ENCODE data around the genes ARHGAP30, CFAP126, ATF6 and UAP1.

- RRBS = 2% methylated on average over 12 of the region's 48 CpGs
Observed at GRCh38 chr1:161044883-161045750, 660 bp downstream of the USF1 start.

DNA sequence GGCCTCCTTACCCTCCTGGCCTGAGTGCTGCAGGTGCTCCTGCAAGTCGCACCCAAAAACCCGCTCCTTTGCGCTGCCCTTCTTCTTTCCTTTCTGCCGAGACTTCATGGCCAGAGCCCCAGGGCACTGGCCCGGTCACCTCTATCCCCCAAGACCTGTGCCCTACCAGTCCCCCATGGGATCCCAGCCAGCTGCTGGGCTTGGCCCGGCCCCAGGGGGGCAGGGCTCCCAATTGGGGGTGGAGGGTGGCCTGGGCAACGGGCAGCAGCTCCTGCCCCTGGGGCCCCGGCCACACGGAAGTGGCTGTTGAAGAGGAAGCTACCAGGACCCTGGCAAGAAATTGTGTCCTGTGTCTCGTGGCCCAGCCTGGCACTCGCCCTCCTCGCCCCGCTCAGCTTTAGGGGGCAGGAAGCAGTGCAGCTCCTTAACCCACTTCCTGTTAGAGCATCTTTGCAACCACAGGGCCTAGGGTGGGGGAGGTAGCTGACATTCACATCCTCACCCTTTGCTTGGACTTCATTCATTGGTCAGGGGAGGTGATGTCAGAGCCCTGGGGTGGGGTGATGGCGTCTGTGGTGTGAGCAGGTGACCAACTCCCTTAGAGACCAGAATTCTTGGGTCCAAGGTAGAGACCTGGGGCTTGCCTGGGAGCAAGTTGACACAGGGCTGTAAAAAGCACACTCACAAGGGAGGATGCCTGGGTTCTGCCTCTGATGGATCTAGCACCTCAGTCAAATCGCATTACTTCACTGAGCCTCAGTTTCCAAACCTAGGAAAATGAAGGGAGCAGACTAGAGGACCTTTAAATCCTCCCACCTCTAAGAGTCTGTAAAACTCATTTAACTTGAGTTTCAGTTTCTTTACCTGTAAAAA, at the start of gene ARHGAP30:
Gene ARHGAP30 (minus strand): TSS at position 375 of the 873 bp plus-strand sequence.
- RRBS = 57% methylated on average over 4 of the region's 15 CpGs

- RRBS = no CpG with 5 or more reads among the region's 22 CpGs
Observed at GRCh38 chr1:161073941-161075238, 4.7 kb upstream of the ARHGAP30 start.

DNA sequence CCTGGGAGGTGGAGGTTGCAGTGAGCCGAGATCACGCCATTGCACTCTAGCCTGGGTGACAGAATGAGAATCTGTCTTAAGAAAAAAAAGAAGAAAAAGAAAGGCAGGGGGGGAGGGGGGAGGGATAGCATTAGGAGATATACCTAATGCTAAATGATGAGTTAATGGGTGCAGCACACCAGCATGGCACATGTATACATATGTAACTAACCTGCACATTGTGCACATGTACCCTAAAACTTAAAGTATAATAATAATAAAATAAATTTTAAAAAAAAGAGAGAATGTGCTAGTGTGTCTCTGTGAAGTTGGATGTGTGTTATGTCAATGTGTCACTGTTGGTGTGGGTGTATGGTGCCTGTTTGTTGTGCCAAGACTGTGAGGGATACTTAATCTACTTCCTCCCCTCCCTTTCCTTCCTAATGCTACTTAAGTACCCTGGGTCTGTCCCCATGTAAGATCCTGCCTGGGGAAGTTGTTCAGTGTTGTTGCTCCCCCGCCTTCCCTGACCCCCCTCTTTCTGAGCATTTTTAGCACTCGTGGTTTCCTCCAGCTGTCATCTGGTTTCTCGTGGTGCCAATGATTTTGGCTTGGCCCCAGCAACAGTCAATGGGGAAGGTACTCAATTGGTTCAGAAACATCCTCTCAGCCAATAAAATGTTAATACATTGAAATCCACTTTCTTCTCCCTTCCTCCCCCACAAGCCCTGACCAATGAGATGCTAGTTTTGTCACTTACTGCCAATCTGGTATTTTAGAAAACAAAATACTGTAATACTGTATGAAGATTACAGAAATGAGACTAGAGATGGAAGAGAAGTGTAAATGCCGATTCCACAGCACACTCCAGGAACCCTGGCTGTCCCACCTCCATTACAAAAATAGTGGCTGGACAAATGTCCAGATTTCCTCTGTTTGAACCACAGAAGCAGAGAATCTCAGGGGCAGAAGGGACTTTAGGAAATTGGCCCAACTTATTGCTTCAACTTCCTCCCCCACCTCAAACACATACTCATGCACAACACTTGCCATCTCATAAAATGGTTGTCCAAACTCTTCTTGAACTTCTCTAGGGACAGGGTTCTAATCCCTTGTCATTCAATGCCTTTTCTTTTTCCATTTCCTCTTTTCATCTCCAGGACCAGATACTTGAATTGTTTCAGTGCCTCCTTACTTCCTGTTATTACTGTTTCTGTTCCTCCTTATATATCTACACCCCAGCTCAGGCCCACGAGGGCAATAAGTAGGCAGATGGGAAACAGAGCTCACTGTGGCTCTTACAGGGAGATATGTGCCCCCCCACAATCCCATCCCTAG, 8.1 kb upstream of the B4GALT3 start:
- RRBS = no CpG with 5 or more reads among the region's 7 CpGs

GRCh38 chr1:161193501-161193941, 5.3 kb downstream of the ADAMTS4 start:
- RRBS = no CpG with 5 or more reads among the region's 10 CpGs

DNA sequence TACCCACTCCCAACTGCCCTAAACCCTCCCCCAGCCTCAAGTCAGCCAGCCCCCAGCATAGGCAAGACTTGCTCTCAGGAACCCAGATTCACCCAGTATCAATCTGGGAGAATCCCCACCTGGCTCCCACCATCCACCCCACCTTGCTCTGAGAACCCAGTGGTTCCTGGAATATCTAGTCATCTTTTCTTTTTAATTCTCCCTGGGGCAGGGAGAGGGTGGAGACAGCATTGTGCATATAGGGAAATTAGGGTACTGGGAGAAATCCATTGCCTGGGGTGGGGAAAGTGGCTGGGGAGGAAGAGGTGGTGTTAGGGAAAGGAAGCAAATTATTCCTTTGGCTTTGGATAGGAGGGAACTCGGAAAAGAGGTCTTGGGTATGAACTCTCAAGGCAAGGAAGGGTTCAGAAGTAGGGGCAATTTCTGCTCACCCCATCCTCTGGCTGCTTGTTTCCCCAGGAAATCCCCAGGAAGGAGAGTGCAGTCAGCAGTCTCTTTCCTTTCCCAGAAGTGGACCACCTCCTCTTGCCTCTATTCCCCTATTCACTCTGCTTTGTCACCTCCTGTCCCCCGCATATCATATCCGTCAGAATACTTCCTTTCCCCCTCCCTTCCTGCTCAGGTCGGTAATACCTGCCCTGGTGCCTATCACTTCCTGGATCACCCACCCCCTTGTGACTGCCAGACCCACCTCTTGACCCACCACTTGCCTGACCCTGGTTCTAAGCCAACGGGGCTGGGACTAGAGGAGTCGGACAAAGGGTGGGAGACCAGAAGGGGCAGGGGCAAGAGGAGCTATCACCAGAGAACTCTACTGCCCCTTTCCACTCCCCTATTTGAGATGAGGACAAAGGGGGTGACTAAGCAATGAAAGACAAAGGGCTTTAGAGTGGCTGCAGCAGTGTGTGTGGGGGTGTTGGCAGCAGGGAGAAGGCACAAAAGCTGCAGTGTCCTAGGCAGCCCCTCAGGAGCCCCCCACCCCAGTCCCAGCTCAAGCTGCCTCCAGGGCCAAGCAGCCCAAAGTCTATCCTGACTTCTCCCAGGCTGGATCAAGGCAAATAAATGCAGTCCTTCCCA, 1.4 kb upstream of the ADAMTS4 start:
- RRBS = no CpG with 5 or more reads among the region's 6 CpGs

DNA sequence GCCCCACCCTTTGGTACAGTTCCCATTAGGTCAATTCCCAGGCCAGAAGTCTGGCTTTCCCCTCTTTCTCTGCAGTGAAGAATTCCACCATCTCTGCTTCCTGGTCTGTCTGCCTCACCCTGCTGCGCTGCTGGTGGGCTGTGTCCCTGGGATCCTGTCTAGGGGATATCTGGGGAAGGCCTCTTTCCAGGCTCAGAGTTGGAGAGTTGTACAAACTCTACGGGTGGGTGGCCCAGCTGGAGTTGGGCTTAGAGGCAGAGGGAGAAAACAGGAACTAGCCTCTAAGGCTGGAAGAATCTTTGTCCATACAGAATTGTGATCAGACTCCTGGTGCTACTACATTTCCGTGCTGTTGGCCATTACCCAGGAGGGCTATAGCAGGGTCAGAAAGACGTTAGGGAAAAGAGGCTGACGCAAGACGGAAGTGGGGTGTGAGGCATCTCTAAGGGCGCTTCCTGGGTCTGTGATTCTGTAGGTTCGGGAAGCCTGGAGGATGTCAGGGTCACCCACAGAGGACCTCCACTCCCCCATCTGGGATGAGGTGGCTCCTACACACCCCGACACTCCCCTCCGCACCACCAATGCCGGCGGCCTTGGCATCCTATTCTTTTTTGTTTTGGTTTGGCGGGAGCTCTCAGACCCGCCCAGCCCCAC, 839 bp upstream of the NDUFS2 start:
- RRBS = no CpG with 5 or more reads among the region's 14 CpGs

GRCh38 chr1:161215752-161216285, 724 bp downstream of the FCER1G start:
- RRBS = no CpG with 5 or more reads among the region's 7 CpGs

GRCh38 chr1:161217935-161219016, 3.2 kb downstream of the FCER1G start:
- RRBS = no CpG with 5 or more reads among the region's 14 CpGs

- RRBS = no CpG with 5 or more reads among the region's 7 CpGs
Observed at GRCh38 chr1:161367330-161368168, at the start of gene CFAP126. CFAP126 (minus strand) TSS chr1:161367876.

- RRBS = no CpG with 5 or more reads among the region's 23 CpGs
Observed at GRCh38 chr1:161378950-161379386, 11.3 kb upstream of the CFAP126 start.

DNA sequence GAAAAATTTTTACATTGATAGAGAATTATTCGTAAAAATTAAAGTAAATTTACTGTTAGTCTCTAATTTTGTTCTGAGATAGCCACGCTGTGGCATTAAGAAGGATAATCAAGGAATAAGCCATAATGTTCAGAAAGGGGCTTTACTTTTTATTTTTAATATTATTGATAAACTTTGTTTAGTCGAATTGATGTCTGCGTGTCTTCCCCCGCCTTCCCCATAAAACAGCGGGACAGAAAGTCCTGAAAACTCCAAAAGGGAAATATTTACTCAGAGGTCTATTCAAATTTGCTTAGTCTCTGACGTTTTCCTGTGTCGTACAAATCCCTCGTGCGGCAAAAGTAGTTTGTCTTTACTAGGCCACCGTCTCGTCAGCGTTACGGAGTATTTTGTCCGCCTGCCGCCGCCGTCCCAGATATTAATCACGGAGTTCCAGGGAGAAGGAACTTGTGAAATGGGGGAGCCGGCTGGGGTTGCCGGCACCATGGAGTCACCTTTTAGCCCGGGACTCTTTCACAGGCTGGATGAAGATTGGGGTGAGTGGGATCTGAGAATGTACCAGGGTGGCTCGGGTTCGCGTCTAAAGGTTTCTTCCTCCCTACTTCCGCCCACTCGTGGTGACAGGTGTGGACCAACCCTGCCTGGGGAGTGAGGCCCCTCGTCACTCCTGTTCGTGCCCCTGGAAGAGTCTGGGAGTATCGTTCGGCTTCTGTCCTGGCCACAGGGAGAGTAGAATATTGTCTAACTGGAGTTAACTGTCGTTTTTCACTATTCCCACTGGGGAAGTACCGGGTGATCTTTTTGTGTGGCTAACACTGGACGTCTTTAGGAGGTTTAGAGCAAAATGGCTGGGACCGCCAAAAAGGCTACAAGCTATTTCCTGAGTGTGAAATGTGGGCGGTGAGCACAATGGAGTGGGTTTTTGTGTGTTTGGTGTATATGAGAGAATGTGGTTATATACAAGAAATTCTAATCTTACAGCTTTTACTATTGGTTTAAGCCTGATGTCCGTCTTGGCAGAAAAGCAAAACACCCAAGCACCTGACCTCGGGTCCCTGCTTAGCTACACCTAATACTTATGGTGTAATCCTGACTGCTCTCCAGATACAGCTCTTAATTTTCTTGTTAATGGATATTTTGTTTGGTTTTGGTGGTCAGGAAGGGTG, at the start of gene ATF6:
Gene ATF6 (plus strand): TSS at position 414 of the 1,166 bp plus-strand sequence.
- RRBS = no CpG with 5 or more reads among the region's 38 CpGs

- RRBS = no CpG with 5 or more reads among the region's 7 CpGs
Observed at GRCh38 chr1:161801918-161802269, 35.8 kb downstream of the ATF6 start.

DNA sequence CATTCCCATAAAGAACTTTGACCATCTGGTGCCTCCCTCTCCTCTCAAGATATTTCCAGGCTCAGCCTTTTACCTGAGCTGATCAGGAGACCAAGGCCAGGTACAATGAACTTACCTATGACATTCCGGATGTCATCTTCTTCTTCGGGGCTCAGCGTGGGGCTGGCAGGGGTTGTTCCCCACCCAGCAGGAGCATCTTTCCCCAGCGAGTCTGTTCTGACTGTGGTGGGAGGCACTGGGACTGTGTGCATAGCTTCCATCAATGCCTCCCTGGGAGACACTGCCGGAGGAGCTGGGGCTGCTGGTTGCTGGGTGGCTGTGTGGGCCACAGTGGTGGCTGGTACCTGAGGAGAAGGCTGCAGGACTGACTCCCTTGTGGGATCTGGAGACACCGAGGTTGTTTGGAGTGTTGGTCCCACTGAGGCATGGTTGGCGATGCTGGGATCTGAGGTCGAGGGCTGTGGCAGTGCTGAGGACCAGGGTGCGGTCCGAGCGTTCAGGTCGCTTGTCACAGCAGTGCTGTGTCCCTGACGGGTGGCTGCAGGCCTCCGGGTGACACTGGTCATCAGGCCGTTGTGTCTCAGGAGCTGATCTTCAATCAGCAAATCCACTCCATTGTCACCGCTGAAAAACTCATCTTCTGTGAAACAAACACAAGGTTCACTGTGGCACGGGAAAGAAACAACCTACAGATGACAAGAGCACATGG, 25.8 kb downstream of the OLFML2B start:
- RRBS = no CpG with 5 or more reads among the region's 17 CpGs

DNA sequence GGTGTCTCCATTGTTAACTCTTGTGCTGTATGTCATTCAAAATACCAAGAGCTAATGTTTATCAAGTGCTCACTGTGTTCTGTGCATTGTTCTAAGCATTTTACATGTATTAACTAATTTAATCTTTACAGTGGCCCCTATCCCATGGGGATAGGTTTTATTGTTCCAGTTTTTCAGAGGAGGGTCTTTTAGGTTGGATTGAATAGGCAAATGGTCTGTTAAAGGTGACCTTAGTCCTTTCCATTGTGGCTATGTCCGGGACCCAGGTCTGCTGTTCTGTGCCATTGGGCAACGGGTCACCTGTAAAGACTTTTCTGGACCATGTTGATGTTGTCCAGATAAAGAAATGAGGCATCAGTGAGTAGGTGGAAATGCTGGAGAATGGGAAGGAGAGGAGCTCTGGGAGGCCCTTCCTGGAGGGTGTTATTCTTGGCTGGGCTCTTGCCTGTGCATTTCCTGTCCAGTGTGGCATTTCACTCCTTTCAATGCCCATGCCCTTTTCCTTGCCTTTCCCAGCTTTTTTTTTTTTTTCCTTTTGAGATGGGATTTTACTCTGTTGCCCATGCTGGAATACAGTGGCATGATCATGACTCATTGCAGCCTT, 11.6 kb downstream of the NOS1AP start:
- RRBS = no CpG with 5 or more reads among the region's 2 CpGs

GRCh38 chr1:162145970-162146829, 76.7 kb downstream of the NOS1AP start:
- RRBS = no CpG with 5 or more reads among the region's 5 CpGs

- RRBS = no CpG with 5 or more reads among the region's 3 CpGs
Observed at GRCh38 chr1:162229882-162230577, 146.6 kb downstream of the SPATA46 start.

- RRBS = no CpG with 5 or more reads among the region's 5 CpGs
Observed at GRCh38 chr1:162386066-162386958, 4.8 kb downstream of the C1orf226 start.

- RRBS = 2% methylated on average over 29 of the region's 107 CpGs
Observed at GRCh38 chr1:162561274-162562319, at the start of gene UAP1. UAP1 (plus strand) TSS chr1:162561722.

DNA sequence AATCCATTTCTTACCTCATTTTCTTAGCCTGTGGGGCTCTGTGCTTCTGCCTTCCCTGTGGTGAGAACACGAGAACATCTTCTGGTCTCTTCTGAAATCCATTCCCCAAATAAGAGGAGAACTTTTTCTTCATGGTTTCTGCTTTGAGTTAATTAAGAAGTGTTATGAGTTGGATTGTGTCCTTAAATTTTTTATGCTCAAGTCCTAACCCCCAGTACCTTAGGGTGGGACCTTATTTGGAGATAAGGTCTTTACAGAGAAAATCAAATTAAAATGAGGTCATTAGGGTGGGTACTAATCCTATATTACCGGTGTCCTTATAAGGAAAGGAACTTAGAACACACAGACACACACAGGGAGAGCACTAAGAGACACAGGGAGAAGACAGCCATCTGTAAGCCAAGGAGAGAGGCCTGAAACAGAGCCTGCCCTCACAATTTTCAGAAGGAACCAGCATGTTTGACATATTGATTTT, 5.3 kb downstream of the CCDC190 start:
- RRBS = no CpG with 5 or more reads among the region's 2 CpGs

Measured in epidermal melanocyte (primary cell).